ENCODE results near the genes POTEB3, GOLGA6L26 and UBE3A.

- PRO-cap: no peak
These were observed 293.9 kb downstream of the GOLGA6L6 start for GRCh38 chr15:20247679-20248054.

GRCh38 chr15:20384554-20384905 lies 157.1 kb downstream of the GOLGA6L6 start:
- PRO-cap: no peak

DNA sequence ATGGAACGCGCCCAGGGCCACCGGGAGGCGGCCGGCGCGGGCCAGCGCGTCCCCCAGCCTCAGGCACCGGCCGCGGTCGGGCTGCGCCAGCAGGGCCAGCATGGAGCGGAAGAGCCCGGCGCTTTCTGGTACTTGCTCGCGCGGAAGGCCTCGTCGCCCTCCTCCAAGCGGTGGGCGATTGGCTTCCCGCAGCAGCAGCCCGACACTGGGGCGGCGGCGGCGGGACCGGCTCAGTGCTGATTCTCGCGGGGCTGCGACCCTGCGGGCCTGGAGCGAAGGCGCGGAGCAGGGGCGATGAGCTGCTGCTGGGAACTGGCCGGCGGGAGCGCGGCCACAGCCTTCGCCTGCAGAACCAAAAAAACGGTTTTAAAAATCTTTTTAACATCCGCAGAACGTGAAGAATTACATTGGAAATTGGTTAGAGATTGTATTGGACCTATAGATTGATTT lies 95.3 kb downstream of the POTEB3 start:
- PRO-cap: no peak

DNA sequence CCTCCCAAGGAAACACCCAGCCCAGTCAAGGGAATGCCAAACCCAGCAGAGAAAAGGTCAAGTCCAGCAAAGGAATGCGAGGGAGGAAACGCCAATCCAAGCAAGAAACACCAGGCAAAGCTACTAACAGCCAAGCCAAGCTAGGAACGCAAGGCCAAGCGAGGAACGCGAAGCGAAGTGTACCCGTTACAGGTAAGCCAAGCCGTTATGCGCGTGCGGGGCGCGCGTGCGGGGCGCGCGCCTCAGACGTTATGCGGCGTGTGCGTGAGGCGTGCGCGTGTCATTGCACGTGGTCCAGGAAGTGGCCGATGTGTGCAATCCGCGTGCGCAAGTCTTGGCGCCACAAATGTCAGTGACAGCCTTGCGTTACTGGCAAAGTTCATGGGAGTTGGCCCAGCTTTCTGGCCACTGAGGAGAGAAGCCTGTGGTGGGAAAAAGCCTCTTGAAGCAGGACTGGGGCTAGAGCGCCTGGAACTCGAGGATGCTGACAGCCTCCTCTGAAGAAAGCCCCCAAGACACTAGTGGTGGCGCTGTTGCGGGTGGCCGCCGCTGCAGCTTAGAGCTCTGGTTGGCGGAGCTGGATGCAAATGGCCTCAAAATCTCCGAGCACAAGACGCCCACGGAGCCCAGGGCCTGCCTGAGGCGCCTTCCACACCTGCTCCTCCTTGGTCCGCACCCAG lies at the start of gene POTEB3:
POTEB3 (minus strand) TSS at position 242 of the 680 bp plus-strand sequence.
- PRO-cap: no peak

DNA sequence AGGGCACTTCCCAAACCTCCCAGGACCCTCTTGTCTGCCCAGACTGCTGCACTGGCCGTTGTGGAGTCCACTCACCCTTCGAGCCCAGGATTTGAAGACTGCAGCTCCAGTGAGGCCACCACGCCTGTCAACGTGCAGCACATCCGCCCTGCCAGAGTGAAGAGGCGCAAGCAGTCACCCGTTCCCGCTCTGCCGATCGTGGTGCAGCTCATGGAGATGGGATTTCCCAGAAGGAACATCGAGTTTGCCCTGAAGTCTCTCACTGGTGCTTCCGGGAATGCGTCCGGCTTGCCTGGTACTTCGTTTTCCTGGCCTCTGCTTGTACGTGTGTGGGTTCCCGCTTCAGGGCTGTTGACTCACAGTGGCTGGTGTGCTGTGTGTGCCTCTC lies 114.2 kb downstream of the GOLGA6L22 start:
- PRO-cap: no peak

DNA sequence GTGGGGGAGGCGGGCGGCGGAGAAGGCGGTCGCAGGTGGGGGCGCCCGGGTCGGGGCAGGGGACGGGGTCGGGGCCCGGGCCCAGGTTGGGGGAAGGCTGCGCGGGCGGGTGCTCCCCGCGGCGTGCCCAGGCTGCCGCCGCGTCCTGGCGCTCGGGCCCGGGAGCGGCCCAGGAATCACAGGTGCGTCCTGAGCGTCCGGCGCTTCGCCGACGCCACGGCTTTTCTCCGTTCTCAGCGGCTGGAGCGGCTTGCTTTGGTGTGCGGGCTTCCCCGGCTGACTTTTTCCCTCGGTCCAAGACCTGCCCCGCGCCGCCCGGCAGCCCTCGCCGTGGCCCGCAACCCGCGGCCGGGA lies 402 bp downstream of the NIPA1 start:
- PRO-cap: no peak

- PRO-cap: no peak
These were observed 42.7 kb downstream of the NIPA2 start for GRCh38 chr15:22881113-22881547.

- PRO-cap: no peak
These were observed 49.0 kb downstream of the NIPA2 start for GRCh38 chr15:22887376-22888038.

- PRO-cap: no peak
These were observed 28.3 kb downstream of the CYFIP1 start for GRCh38 chr15:22951865-22952290.

DNA sequence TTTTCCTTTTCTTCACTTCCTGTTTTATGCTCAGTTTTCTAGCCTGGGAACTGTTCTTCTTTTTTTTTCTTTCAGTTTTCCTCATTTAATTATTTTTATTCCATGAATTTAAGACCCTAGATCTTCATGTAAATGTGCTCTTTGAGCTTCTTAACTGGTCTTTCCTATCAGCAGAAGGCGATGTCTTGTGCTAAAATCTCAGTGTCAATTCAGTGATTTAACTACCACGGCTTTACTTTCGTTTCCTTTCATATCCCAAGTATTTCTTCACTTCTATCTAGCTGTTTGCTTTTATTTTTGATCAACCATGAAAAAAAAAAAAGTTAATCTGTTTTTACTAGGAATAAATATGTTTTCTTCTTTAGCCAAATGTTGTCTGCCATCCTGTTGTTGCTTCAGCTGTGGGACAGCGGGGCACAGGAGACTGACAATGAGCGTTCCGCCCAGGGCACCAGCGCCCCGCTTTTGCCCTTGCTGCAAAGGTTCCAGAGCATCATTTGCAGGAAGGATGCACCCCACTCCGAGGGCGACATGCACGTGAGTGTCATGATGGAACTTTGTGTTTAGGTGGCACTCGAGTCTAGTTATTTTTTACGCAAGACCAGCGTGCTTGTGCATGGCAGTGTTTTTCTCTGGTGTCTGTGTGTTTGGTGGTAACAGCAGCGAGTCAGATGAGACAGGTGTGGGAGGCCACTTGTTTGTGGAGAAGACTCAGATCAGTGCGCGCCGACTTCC lies 23.4 kb downstream of the GOLGA6L26 start:
- PRO-cap: no peak

DNA sequence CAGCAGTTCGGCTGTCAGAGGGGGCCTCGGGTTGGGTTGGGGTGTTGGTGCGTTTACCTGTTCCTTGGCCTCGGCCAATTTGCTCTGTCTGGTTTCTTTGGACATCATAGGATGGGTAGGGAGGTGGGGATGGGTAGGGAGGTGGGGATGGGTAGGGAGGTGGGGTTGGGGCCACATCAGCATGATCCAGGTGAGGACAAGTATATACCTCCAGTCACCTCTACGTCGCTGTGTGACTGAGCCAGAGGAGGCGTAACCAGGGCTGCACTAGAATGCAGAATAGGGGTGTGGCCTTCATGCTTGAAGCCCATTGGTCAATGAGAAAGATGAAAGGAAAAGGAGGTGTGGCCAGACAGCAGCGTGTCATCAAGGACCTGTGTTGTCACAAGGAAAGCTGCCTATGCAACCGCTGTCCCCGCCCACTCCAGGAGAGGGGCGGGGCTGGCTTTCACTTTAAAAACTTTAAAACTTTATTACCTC lies at the start of gene GOLGA6L26:
GOLGA6L26 (minus strand) TSS at position 238 of the 480 bp plus-strand sequence.
- PRO-cap: no peak

- PRO-cap: no peak
These were observed 1.0 kb downstream of the MAGEL2 start for GRCh38 chr15:23646632-23647027.

GRCh38 chr15:23708039-23708381 lies 20.9 kb upstream of the NDN start:
- PRO-cap: unidirectional peak, minus-strand start at chr15:23708268

DNA sequence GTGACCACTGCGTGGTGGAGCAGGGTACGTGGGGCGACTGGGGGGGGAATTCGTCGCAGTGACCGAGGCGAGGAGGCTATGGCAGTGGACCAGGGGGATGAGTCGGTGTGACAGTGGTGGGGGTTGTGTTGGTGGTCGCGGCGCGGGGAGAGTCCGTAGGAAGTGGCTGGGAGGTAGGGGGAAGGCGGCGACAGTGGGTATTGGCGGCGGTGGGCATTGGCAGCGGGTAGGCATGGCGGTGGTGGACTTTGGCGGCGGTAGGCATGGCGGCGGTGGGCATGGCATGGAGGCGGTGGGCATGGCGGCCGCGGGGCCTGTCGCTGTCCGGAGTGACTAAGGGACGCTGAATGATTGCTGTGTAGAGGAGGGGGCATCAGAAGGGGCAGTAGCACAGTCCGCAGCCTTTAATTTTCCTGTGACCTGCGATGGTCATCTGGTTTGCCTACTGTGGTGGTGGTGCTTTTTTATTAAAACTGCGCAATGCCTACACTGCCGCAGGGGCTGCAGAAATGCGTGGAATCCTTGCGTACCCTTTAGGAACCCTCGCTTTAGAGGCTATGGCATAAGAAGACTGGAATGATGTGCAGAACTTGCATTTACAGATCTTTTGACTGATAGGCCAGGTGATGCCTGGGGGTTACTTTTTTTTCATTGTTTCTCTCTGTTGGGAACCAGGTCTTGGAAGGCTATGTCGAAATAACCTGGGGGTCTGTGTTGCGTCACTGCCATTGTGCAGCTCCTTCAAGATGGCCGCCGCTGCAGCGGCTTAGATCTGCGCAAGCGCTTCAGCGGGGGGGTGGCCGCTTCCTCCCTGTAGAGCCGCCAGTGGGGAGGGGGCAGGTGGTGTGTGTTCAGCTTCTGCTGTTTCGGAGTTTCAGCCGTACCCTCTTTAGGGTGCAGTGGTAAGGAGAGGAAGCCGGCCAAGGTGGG lies 1.0 kb downstream of the SNRPN start:
- PRO-cap: unidirectional peak, minus-strand start at position 758 of the sequence

DNA sequence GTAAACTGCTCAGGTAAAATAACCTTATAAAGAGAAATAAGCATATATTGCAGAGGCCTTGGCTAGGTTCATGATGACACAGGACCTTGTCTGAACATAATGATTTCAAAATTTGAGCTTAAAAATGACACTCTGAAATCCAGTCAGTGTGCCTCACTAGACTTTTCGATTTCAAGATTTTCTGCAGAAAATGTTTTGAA lies 27.0 kb downstream of the SNRPN start:
- PRO-cap: no peak

- PRO-cap: no peak
These were observed 34.0 kb downstream of the UBE3A start for GRCh38 chr15:25404720-25405278.

DNA sequence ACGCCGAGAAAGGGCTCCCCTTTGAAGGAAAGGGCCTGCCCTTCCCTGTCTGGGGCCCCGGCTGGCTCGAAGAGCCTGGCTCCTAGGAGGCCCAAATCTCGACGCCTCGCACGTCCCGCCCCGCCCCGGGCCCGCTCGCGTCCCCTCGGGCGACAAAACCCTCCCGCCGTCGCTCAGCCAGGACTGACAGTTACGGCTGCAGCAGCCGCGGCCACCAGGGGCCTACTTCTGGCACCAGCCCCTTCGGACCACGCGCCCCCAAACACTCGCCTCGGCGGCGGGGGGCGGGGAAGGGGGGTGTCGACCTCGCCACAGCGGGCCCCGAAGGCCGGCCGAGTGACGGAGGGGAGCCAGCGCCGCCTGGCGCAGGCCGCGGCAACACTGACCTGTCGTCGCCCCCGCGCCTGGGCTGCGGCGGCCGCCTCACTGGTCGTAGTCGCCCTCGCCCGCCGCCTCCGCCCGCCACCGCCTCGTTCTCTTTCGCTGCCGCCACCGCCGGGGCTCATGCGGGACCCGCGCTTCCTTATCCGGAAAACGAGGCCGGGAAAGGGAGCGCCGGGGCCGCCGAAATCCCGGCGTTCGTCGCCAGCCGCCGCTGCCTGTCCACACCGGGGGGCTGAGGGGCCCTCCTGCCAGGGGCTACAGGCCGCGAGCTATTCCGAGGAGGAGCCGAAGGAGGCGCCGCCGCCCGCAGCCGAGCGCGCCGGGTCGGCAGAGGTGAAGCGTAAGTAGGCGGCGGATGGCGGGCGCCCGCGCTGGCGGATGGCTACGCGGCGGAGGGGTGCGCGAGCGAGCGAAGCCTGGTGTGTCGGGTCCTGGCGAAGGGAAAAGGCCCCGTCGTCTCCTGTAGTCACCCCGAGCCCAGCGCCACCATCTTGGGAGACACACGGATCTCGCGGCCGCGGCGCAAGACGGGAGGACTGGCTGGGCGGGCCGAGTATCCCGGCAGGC lies at the start of gene UBE3A:
UBE3A (minus strand) TSS at position 922 of the 951 bp plus-strand sequence.
- PRO-cap: bidirectional peak, plus-strand start outside the sequence, minus-strand start at position 922 of the sequence

DNA sequence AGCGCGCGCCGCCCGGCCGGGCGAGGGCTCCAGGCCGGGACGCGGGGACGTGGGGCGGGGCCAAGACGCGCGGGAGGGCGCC lies 71 bp upstream of the UBE3A start:
- PRO-cap: no peak

GRCh38 chr15:25784926-25785935 lies 77.9 kb downstream of the ATP10A start:
- PRO-cap: bidirectional peak, plus-strand start at chr15:25785526, minus-strand start at chr15:25785412

DNA sequence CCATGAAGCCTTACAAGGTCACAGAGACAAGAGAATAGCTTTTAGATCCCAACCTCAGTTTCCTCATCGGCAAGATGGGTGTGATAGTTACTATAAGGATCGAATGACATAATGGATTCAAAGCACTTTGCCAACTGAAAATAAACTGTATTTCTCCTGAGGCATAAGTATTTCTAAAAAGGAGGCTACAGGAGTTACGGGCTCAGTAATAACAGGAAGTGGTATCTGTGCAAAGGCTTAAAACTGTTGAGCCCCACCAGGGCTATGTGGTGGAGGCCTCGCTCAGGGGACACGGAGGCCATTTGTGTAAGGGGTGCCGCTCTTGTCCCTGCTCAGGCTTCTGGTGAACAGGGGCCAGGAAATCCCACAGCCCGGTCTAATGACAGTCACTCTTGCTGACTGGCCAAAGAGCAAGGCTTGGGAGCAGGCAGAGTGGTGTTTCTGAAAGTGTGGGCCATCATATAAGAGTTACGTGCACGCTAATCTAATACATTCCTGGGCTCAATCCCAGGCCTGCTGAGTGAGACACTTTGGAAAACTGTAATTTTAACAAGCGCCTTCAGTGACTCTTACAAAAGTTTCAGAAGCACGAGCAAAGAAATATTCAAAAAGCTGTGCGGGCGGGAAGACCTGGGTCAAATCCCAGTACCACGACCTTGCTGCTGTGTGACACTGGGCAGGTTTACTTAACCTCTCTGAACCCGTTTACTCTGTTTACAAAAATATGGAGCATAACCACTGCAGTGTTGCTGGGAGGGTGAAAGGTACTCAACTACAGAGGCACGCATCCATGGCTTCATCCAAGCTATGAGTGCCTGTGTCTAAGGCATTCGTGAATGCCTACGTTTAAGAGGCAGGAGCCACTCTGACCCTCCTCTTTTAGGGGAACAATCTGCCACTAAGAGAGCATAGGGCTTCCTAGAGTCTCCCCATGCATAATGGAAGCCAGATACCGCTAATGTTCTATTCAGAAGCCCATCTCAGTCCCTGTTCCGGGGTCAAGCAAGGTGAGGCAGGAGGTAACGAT lies 2.1 kb downstream of the ATP10A start:
- PRO-cap: unidirectional peak, plus-strand start at position 170 of the sequence; bidirectional peak, plus-strand start at position 406 of the sequence, minus-strand start at position 342 of the sequence

All from ascending aorta (tissue), 1 donor.